Colon Carcinoma Metastatic in the Lung (tissue), 2 donors: ENCODE data around the genes ATP11A and LAMP1.

DNA sequence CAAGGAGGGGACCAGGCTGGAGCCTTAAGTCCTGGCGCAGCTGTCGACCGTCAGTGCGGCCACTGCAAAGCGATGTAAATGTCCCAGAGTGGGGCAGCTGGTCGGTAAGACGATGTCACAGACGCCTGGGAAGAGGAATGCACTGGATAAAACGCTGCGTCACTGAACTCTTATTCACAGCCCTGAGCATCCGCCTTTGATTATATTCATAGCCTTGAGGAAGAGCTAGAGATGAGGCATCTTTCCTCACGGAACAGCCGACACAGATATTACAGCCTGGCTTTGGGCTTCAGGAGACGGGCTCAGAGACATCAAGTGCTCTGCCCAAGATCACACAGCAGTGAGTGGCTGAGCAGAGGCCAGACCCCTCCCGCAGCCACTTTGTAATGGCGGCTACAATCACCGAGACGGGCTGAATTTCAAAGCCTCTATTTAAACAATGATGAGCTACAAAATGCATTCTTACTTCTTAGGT, 17.7 kb upstream of the TUBGCP3 start:
- PRO-cap, 2 experiments: no peak in any of the 2 experiments

DNA sequence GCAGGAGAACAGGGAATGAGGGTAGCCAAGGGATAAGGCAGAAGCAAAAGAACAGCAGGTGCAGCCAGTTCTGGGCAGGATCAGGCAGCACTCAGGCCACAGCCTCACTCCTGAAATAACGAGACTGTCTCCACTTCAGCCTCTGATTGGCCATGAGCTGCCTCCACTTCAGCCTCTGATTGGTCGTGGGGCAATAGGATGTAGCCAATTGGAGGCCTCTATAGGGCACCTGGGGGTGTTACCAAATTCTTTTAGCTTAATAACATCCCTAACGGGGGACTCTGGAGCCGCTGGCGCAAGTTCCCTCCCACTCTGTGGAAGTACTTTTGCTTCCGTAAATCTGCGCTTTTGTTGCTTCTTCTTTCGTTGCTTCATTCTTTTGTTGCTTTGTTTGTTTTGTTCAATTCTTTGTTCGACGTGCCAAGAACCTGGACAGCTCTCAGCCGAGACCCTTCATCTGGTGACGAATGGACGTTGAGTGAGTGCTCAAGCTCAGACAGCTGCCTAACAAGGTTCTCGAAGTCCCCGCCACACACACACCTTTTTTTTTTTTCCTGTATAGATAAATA, 31.8 kb upstream of the TUBGCP3 start:
- PRO-cap, 2 experiments: no peak in any of the 2 experiments

DNA sequence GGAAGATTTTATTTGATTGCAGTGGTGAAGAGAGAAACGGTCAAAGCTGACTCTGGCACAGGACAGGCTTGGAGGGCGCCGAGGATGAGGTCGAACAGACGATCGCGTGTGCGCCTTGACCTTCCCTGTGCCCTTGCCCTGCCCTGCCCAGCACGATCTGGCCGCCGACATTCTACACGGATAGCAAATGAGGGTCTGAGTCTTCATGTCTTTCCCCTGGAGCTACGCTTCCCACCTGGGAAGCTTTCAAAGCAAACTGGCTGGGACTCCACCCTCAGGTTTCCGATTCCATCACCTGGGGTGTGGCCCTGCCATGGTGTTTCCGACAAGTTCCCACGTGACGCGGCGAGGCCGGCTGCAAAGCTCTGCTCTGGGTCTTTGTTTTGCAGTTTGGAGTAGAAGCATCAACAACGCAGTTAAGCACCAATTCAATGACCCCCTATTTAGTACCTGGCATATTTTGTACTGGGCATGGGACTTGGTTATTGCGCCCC, 50.4 kb upstream of the TUBGCP3 start:
- PRO-cap, 2 experiments: no peak in any of the 2 experiments

- PRO-cap, 2 experiments: peak in 2 of 2 experiments; most common plus-strand start chr13:112690038 (in 2); most common minus-strand start chr13:112689785 (in 1)
Observed at GRCh38 chr13:112689650-112690299, at the start of gene ATP11A. Gene ATP11A (plus strand): TSS chr13:112690038.

- PRO-cap, 2 experiments: no peak in any of the 2 experiments
Observed at GRCh38 chr13:112694048-112694581, 4.3 kb downstream of the ATP11A start.

DNA sequence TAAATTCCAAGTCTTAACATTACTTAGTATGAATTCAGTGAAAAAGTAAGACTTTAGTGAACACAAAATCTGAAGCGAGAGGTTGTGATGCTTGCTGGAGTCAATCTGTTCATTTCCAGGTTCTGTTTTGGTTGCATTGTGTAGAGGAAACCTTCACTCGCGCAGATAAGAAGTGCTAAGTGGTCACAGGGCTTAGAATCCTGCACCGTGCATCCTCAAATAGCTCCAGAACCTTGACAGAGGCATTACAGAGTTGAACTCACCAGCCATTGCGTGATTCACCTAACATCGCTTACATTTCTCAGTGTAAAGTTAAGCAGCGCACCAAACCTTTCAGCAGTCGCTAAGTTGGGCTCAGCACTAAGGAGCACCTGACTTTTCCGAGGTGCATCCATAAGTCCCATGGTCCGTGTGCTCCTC, 45.7 kb downstream of the ATP11A start:
- PRO-cap, 2 experiments: no peak in any of the 2 experiments

GRCh38 chr13:112796149-112796757, 106.4 kb downstream of the ATP11A start:
- PRO-cap, 2 experiments: no peak in any of the 2 experiments

GRCh38 chr13:112842679-112843415, 126.2 kb upstream of the MCF2L start:
- PRO-cap, 2 experiments: no peak in any of the 2 experiments

DNA sequence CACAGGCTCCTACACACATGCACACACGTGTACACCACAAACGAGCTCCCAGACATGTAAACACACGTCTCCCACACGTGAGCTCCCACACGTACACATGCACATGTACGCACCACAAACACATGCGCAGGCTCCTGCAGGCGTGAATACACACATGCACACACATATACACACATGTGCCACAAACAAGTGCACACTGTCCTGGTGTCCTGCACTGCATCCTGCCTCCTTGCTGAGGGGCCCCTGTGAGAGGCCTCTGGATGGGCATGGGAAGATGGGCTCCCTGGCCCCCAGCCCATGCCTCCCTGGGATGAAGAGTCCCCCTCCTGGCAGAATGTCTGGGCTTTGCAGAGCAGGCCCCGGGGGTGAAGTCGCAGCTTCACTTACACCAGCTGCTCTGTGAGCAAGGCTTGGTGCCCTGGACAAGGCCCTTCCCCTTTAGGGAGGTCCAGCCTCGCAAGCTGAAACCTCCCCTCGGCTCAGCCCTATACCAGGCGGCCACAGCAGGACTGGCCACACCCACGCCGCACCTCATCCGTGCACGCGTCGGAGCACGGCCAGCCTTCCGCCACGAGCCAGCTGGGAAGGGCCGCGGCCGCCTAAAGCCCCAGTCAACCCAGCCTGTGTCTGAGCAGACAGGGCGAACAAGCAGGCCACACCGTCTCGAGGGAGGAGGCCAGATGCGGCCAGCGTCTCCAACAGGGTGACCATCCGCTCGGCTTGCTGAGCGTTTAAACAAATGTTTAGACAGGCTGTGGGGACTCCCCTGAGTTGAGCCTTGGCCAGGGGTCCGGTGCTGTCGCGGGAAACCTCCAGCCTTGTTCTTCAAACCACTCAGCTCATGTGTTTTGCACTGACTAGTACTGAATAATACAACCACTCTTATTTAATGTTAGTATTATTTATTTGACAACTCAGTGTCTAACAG, 83.2 kb upstream of the MCF2L start:
- PRO-cap, 2 experiments: peak in 2 of 2 experiments; most common plus-strand start position 571 of the sequence (in 2)

DNA sequence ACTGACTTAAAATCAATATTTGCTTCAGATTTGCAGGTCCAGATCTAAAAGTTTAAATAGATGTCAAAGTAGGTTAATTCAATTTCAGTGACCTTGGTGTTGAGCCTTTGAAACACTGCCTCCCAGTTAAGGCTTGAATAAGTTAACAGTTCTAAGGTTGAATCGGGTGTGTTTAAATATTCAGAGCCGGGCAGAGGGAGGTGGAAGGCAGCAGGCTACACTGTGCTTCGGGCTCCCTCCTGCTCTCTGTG, 17.1 kb upstream of the MCF2L start:
- PRO-cap, 2 experiments: no peak in any of the 2 experiments

- PRO-cap, 2 experiments: peak in 2 of 2 experiments; most common plus-strand start chr13:112995879 (in 1); most common minus-strand start chr13:112995787 (in 2)
Observed at GRCh38 chr13:112995509-112996327, 26.7 kb downstream of the MCF2L start.

DNA sequence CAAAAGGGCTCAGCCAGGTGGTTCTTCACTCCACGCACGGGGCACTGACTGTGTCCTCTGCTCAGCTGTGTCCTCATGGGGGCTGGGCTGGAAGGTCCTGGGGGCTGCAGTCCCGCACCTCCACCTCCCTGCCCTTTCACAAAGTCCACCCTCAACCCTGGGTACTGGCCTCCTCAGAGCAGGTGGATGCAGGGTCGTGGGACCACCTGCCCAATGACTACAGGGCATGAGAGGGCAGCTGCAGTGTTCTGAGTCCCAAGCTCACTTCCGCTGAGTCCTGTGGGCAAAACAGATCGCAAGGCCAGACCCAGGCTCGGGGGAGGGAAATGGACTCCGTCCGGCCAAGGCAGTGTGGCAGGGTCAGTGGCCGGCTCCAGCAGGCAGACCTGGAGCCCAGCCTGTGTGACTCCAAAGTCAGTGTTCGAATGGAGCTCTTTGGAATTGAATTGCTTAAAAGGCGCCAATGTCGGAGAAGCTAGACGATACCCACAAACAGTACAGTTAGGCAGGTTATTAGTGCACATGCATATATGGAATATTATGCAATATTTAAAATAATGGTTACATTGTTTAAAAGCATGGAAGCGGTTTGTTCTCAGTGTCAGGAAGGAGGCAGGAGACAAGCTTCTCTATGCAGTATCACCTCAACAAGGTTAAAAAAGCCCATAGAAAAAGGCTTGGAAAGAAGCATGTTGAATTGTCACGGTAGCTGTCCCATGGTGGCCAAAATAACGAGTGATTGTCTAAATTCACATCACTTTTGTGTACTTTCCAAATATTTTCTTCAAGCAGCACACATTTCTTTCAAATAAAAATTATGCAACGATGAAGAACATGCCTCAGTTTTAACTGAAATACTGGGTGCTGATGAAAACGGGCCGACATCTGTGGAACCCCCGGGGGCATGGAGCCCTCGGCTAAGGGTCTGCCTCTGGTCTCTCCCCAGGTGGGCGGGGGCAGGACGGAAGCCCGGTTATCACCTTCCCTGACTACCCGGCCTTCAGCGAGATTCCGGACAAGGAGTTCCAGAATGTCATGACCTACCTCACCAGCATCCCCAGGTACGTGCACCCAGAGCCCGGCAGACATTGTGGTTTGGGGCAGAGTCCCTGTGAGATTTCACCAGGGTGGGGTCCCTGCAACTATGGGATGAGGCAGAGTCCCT, 55.1 kb downstream of the MCF2L start:
- PRO-cap, 2 experiments: no peak in any of the 2 experiments

- PRO-cap, 2 experiments: no peak in any of the 2 experiments
Observed at GRCh38 chr13:113158744-113159217, 333 bp downstream of the PROZ start.

DNA sequence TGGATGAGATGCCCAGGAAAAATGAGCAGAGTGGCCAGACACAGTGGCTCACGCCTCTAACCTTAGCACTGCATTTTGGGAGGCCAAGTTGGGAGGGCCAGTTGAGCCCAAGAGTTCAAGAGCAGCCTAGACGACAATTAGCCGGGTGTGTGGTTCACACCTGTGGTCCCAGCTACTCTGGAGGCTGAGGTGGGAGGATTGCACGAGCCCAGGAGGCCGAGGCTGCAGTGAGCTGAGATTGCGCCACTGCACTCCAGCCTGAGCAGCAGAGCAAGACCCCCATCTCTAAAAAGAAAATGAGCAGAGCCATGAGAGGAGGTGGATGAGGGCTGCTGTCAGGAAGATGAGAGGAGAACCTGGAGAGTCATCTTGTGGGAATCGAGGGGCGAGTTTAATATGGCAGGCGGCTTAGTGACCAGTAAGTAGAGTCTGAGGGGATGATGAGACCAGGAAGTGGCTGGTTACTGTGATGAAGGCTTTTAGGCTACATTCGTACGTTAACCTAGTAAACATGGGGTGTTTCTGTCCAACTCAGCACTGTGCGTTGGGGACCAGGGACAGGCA, 13.3 kb downstream of the CUL4A start:
- PRO-cap, 2 experiments: no peak in any of the 2 experiments

GRCh38 chr13:113233692-113234030, 24.2 kb downstream of the CUL4A start:
- PRO-cap, 2 experiments: no peak in any of the 2 experiments

GRCh38 chr13:113296716-113297332, at the start of gene LAMP1:
Gene LAMP1 (plus strand): TSS chr13:113297239.
- PRO-cap, 2 experiments: peak in 2 of 2 experiments; most common plus-strand start chr13:113297265 (in 2); most common minus-strand start chr13:113297039 (in 2)

DNA sequence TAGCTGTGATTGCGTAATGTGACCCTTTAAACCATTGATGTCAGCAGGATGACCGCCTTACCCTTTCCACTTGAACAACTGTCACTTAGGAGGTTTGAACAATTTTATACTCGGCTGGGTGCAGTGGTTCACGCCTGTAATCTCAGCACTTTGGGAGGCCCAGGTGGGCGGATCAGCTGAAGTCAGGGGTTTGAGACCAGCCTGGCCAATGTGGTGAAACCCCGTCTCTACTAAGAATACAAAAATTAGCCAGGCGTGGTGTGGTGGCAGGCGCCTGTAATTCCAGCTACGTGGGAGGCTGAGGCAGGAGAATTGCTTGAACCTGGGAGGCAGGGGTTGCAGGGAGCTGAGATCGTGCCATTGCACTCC, 3.0 kb downstream of the LAMP1 start:
- PRO-cap, 2 experiments: no peak in any of the 2 experiments

- PRO-cap, 2 experiments: no peak in any of the 2 experiments
Observed at GRCh38 chr13:113321313-113322585, 24.7 kb downstream of the LAMP1 start.

- PRO-cap, 2 experiments: no peak in any of the 2 experiments
Observed at GRCh38 chr13:113364896-113365487, 1.1 kb upstream of the GRTP1 start.

DNA sequence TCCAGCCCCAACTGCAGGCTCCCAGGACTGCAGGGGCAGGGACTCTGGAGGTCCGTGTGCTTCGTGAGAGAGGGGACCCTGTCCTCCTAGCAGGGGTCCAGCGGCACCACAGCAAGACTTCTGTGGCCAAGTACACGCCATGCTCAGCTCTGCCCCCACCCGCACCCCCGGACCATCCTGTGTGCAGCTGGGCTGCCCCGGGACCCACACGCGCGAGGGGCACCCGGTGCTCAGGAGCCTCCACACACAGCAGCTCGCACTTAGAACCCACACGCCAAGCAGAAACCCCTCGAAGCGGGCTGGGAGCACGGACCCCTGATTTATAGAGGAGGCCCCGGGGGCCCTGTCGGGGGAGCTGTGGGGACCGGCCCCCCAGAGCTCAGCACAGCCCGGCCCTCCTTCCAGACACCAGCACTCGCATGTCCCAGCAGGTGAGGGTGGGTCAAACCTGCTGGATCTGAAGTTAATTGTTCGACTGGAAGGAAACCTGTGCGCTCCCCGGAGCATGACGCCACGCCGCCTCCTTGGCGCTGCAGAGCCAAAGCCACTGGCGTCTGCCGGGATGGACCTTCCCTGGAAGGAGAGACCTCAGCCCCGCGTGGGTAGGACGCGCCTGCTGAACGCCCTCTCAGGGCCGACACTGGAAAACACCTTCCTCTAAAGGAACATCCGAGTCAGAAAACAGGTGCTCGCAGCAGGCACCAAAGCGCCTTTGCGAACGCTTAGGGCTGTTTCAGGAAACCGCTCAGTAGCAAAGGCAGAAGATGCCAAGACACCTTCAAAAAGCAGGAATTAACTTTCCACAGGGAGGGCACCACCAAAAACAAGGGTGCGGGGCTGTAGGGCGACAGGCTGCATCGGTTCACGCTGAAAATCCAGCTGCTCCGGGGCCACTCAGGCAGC, 37.6 kb upstream of the GRTP1 start:
- PRO-cap, 2 experiments: no peak in any of the 2 experiments